ENCODE data around the gene ANKDD1B.

GRCh38 chr5:74917999-74918645 lies 51.9 kb upstream of the FAM169A start:
- PRO-cap = no peak
CAGE:
- cytosol, long polyA minus RNA = no peak
- cytosol, long polyA plus RNA = no peak
- long polyA plus RNA = no peak
- nucleus, long polyA minus RNA = no peak
- nucleus, long polyA plus RNA = no peak

DNA sequence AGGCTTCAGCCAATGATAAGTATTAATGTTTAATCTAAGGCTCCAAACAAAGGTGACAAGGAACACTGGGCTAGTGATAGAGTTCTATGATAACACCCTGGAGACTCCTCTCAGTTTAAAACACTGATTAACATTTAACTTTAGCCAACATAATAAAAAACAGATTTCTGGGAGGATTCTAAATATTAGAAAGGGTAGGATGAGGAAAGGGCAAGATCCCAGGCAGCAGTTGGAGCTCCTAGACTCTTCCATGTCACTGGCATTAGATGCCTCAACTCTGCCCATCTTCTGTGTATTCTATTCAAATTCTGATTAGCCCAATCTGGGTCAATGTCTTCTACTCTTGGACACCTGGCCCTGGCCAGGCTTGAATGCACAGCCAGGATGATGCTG lies 91.0 kb upstream of the FAM169A start:
- PRO-cap = no peak
CAGE:
- cytosol, long polyA minus RNA = no peak
- cytosol, long polyA plus RNA = no peak
- long polyA plus RNA = no peak
- nucleus, long polyA minus RNA = no peak
- nucleus, long polyA plus RNA = no peak

- PRO-cap = no peak
CAGE:
- cytosol, long polyA minus RNA = no peak
- cytosol, long polyA plus RNA = no peak
- long polyA plus RNA = no peak
- nucleus, long polyA minus RNA = no peak
- nucleus, long polyA plus RNA = no peak
Measured at GRCh38 chr5:75050730-75052017, 1.2 kb downstream of the GCNT4 start.

DNA sequence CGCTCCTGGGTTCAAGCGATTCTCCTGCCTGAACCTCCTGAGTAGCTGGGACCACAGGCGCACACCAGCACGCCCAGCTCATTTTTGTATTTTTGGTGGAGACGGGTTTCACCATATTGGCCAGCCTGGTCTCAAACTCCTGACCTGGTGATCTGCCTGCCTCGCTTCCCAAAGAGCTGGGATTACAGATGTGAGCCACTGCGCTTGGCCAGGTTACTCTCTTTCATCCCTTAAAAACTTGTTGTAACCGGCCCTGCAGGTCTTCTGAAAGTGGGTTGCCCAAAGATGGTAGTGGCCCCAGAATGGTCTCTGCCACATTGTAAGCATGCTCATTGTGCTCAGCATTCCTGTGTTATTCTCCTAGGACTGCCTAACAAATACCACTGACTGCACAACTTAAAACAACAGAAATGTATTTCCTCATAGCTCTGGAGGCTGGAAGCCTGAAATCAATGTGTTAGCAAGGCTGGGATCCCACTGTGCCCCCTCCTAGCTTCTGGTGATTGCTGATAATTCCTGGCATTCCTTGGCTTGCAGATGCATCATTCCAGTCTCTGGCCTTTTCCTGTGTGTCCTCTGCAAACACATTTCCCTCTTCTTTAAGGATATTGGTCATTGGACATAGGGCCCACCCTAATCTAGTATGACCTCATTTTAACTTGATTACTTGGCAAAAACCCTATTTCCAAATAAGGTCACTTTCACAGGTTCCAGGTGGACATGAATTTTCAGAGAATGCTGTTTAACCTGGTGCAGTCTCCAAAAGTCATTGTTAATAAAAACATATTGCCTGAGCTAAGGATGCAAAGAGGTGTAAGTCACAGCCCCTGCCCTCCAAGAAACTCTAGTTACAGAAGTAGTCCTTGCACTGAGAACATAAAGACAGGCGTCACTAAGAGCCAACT lies 3.4 kb upstream of the GCNT4 start:
- PRO-cap = no peak
CAGE:
- cytosol, long polyA minus RNA = no peak
- cytosol, long polyA plus RNA = no peak
- long polyA plus RNA = no peak
- nucleus, long polyA minus RNA = no peak
- nucleus, long polyA plus RNA = no peak

GRCh38 chr5:75339609-75340259 lies 2.7 kb downstream of the HMGCR start:
- PRO-cap = no peak
CAGE:
- cytosol, long polyA minus RNA = no peak
- cytosol, long polyA plus RNA = no peak
- long polyA plus RNA = no peak
- nucleus, long polyA minus RNA = no peak
- nucleus, long polyA plus RNA = no peak

GRCh38 chr5:75581031-75581579 lies 30.1 kb upstream of the ANKDD1B start:
- PRO-cap = no peak
CAGE:
- cytosol, long polyA minus RNA = no peak
- cytosol, long polyA plus RNA = no peak
- long polyA plus RNA = no peak
- nucleus, long polyA minus RNA = no peak
- nucleus, long polyA plus RNA = no peak

- PRO-cap = unidirectional peak, plus-strand start at chr5:75611483; bidirectional peak, plus-strand start at chr5:75611602, minus-strand start at chr5:75611545; bidirectional peak, plus-strand start at chr5:75611791, minus-strand start at chr5:75611771
CAGE:
- cytosol, long polyA minus RNA = no peak
- cytosol, long polyA plus RNA = no peak
- long polyA plus RNA = no peak
- nucleus, long polyA minus RNA = no peak
- nucleus, long polyA plus RNA = no peak
Measured at GRCh38 chr5:75611262-75612058, at the start of gene ANKDD1B. Gene ANKDD1B (plus strand): TSS chr5:75611453.

DNA sequence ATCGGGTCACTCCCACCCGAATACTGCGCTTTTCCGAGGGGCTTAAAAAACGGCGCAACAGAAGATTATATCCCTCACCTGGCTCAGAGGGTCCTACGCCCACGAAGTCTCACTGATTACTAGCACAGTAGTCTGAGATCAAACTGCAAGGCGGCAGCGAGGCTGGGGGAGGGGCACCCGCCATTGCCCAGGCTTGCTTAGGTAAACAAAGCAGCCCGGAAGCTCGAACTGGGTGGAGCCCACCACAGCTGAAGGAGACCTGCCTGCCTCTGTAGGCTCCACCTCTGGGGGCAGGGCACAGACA lies 21.3 kb downstream of the POC5 start:
- PRO-cap = no peak
CAGE:
- cytosol, long polyA minus RNA = no peak
- cytosol, long polyA plus RNA = no peak
- long polyA plus RNA = no peak
- nucleus, long polyA minus RNA = no peak
- nucleus, long polyA plus RNA = no peak

- PRO-cap = no peak
CAGE:
- cytosol, long polyA minus RNA = no peak
- cytosol, long polyA plus RNA = no peak
- long polyA plus RNA = no peak
- nucleus, long polyA minus RNA = no peak
- nucleus, long polyA plus RNA = no peak
Measured at GRCh38 chr5:76220780-76221250, 137.6 kb downstream of the SV2C start.

DNA sequence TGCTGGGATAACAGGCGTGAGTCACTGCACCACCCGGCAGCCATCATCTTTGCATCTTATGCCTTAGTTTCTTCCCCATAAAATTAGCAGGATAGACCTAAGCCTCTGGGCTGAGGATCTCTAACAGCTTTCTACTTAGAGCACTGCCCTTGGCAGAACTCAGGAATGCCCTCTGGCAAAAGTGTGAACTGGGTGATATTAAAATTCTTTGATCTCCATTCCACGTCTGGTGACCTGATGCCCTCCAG lies 15.3 kb upstream of the IQGAP2 start:
- PRO-cap = no peak
CAGE:
- cytosol, long polyA minus RNA = no peak
- cytosol, long polyA plus RNA = no peak
- long polyA plus RNA = no peak
- nucleus, long polyA minus RNA = no peak
- nucleus, long polyA plus RNA = no peak

- PRO-cap = bidirectional peak, plus-strand start at chr5:76715443, minus-strand start at chr5:76715457
CAGE:
- cytosol, long polyA minus RNA = no peak
- cytosol, long polyA plus RNA = no peak
- long polyA plus RNA = no peak
- nucleus, long polyA minus RNA = no peak
- nucleus, long polyA plus RNA = no peak
Measured at GRCh38 chr5:76715030-76715525, 848 bp upstream of the F2R start.

DNA sequence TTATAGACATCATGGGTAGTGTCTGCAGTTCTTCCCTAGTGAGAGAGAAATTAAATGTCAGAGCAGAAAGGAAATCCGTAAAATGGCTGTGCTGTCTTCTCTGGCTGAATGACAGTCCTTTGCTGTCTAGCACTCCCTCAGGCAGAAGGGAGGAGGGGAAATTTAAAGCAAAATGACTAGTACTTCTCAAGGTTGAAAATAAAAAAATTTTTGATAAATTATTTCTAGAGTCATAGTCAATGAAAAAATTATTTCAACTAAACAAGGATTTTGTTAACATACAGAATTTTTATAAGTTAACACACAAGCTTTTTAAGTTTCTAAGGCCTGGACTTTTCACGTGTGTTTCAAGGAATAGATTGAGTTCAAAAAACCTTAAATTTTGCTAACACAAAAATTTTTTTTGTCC lies 20.3 kb downstream of the F2R start:
- PRO-cap = no peak
CAGE:
- cytosol, long polyA minus RNA = no peak
- cytosol, long polyA plus RNA = no peak
- long polyA plus RNA = no peak
- nucleus, long polyA minus RNA = no peak
- nucleus, long polyA plus RNA = no peak

GRCh38 chr5:76741464-76741944 lies 25.6 kb downstream of the F2R start:
- PRO-cap = no peak
CAGE:
- cytosol, long polyA minus RNA = no peak
- cytosol, long polyA plus RNA = no peak
- long polyA plus RNA = no peak
- nucleus, long polyA minus RNA = no peak
- nucleus, long polyA plus RNA = no peak

DNA sequence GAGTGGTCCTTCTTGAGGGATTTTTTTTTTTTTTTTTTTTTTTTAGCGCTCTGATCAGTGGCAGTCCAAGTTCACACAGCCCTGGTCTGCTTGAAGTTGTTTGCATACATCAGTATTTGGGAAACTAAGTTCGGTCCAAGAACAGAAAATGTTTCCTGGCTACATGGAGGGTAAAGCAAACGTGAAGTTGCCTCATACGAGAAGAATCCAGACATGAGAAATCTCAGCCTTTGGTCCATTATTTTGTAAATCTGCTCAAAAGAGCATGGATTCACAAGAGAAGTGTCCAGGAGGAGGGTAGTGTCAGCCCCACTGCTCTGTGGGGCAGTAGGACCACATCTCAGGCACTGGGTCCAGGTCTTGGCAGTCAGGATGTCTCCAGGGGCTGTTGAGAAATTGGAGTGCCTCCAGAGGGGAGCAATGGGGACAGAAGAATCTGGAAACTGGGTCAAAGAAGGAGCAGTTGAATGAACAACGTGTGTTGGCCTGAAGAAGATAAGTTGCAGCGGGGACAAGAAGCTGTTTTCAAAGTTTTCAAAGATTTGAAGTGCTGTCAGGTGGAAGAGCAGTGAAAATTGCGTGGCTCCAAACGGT lies 56.9 kb upstream of the ZBED3 start:
- PRO-cap = no peak
CAGE:
- cytosol, long polyA minus RNA = no peak
- cytosol, long polyA plus RNA = no peak
- long polyA plus RNA = no peak
- nucleus, long polyA minus RNA = no peak
- nucleus, long polyA plus RNA = no peak

- PRO-cap = no peak
CAGE:
- cytosol, long polyA minus RNA = no peak
- cytosol, long polyA plus RNA = no peak
- long polyA plus RNA = no peak
- nucleus, long polyA minus RNA = no peak
- nucleus, long polyA plus RNA = no peak
Measured at GRCh38 chr5:77291962-77292754, 81.7 kb downstream of the PDE8B start.

- PRO-cap = no peak
CAGE:
- cytosol, long polyA minus RNA = no peak
- cytosol, long polyA plus RNA = no peak
- long polyA plus RNA = no peak
- nucleus, long polyA minus RNA = no peak
- nucleus, long polyA plus RNA = no peak
Measured at GRCh38 chr5:77418490-77419143, 73.5 kb downstream of the WDR41 start.

DNA sequence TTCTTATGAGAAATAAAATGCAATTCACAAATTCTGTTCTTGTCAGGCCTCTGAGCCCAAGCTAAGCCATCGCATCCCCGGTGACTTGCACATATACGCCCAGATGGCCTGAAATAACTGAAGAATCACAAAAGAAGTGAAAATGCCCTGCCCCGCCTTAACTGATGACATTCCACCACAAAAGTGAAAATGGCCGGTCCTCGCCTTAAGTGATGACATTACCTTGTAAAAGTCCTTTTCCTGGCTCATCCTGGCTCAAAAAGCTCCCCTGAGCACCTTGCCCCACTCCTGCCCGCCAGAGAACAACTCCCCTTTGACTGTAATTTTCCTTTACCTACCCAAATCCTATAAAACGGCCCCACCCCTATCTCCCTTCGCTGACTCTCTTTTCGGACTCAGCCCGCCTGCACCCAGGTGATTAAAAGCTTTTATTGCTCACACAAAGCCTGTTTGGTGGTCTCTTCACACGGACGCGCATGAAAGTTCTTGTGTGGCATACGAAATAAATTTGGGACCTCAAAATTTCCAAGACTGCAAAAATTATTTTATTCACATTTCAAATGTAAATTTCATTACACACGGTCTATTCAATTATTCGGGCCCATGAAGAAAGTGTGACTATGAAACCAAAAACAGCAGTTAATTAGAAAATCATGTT lies 1.0 kb downstream of the WDR41 start:
- PRO-cap = no peak
CAGE:
- cytosol, long polyA minus RNA = no peak
- cytosol, long polyA plus RNA = no peak
- long polyA plus RNA = no peak
- nucleus, long polyA minus RNA = no peak
- nucleus, long polyA plus RNA = no peak

GRCh38 chr5:77630483-77631375 lies 7.8 kb downstream of the OTP start:
- PRO-cap = no peak
CAGE:
- cytosol, long polyA minus RNA = no peak
- cytosol, long polyA plus RNA = no peak
- long polyA plus RNA = no peak
- nucleus, long polyA minus RNA = no peak
- nucleus, long polyA plus RNA = no peak

- PRO-cap = no peak
CAGE:
- cytosol, long polyA minus RNA = no peak
- cytosol, long polyA plus RNA = no peak
- long polyA plus RNA = no peak
- nucleus, long polyA minus RNA = no peak
- nucleus, long polyA plus RNA = no peak
Measured at GRCh38 chr5:77760845-77761106, 15.4 kb downstream of the TBCA start.

DNA sequence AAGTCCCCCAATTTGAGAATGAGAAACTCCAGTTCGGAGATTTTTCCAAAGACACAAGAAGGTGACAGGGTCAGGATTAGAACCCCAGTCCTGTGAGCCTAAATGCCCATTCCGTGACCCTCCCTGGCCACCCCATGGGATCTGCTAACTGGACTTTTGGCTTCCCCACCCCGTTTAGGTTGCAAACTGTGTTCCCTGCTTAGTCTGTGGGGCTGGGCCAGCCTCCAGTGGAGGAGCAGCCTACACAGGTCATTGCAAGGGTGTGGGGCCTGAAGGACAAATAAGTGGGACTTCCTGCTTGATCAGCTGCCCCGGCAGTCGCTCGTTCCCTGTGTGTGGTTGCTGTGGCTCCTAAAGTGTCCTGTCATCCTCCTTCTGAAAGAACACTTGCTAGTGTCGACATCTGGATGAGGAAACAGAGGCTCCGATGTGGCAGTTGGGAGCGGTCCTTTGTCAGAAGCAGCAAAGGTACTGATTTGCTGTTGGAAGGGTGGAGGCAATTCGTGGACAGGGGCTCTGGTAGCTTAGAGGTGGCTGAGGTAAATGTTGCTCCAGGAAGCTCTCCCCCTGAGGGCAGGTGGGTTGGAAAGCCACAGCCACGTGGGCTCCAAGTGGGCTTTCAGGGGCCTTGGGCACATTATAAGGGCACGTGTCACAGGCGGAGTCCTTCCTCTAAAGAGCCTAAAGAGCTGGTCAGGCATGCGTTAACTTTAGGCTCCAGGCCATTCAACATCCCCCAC lies 88.9 kb upstream of the TBCA start:
- PRO-cap = no peak
CAGE:
- cytosol, long polyA minus RNA = no peak
- cytosol, long polyA plus RNA = no peak
- long polyA plus RNA = no peak
- nucleus, long polyA minus RNA = no peak
- nucleus, long polyA plus RNA = no peak

Measured in endothelial cell of umbilical vein (primary cell).